Anterior vena cava (tissue), 1 donor: Measurements from ENCODE around the gene LIMS2.

DNA sequence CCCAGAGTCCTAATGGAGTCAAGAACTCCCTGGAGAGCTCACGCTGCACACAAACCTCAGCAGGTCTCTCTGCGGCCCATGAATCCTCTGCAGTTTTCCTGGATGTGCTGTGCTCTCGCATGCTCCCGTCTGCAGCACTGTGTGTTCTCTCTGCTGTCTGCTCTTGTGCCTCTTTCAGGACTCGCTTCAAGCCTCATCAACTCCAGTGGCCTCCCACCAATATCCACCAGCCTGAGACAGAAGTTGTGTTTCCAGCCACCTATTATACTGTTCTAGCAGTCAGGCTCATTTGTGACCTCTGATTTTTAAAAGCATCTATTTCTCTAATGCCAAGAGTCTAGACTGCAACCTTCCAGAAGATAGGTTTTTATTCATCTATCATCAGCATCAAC is 94.2 kb downstream of the CLASP1 start:
- PRO-cap: no peak

GRCh38 chr2:122019706-122020222 is 264.3 kb downstream of the TSN start:
- PRO-cap: no peak

DNA sequence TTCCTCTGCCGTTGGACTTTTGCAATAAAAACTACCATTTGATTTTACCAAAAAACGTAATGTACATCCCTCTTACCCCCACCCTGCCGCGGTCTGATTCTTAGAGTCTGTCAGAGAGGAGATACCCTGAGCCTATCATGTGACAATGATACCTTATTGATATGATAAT is 887 bp downstream of the GYPC start:
- PRO-cap: no peak

GRCh38 chr2:126972017-126972360 is 73.3 kb downstream of the TEX51 start:
- PRO-cap: no peak

GRCh38 chr2:127050410-127050643 is 56.6 kb downstream of the BIN1 start:
- PRO-cap: no peak

GRCh38 chr2:127079195-127079938 is 27.6 kb downstream of the BIN1 start:
- PRO-cap: no peak

- PRO-cap: unidirectional peak, plus-strand start at chr2:127105973
Measured at GRCh38 chr2:127105529-127106685, 1.0 kb downstream of the BIN1 start.

GRCh38 chr2:127128531-127128932 is 21.6 kb upstream of the BIN1 start:
- PRO-cap: no peak

- PRO-cap: no peak
Measured at GRCh38 chr2:127388904-127389387, 1.2 kb upstream of the MAP3K2 start.

- PRO-cap: no peak
Measured at GRCh38 chr2:127407686-127407997, 10.6 kb upstream of the PROC start.

DNA sequence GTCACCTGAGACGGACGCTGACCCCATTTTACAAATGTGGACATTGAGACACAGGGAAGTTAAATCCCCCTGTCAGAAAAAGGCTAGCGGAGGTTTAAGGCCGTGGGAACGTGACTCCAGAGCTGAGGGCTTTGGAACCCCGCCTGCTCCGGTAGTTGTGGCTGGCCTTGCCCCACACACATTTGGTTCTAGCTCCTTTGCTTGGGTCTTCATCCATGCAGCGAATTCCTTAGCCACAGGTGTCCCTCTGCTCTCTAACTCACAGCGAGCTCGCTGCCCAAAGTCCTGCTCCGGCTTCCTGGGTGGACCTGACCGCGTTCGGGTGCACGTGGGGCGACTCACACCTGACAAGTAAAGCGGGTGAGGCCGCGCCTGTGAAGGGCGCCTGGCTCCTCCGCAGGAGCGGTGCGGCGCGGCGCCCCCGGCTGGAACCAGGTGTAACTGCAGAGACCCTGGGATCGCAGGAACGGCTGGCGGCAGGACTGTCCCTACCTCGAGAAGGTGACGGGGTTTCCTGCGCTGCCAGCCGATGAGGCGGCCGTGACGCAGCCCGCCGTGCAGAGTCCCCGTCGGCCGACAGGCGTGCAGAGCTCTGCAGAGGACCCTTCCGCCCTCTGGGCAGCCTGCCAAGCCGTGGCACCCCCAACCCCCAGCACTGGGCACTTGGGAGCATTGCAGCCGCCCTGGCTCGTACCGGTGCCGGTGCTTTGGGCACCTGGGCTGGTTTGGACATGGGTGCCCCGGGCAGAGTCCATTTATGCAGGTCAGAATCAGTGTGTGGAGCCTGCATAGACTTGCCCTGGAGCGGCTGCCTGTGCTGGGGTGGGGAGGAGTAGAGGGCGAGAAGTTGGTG is 2.4 kb upstream of the PROC start:
- PRO-cap: no peak

GRCh38 chr2:127422835-127423433 is 4.7 kb downstream of the PROC start:
- PRO-cap: no peak

- PRO-cap: no peak
Measured at GRCh38 chr2:127438202-127438759, 20.1 kb downstream of the PROC start.

- PRO-cap: no peak
Measured at GRCh38 chr2:127620621-127621216, 25.2 kb upstream of the GPR17 start.

DNA sequence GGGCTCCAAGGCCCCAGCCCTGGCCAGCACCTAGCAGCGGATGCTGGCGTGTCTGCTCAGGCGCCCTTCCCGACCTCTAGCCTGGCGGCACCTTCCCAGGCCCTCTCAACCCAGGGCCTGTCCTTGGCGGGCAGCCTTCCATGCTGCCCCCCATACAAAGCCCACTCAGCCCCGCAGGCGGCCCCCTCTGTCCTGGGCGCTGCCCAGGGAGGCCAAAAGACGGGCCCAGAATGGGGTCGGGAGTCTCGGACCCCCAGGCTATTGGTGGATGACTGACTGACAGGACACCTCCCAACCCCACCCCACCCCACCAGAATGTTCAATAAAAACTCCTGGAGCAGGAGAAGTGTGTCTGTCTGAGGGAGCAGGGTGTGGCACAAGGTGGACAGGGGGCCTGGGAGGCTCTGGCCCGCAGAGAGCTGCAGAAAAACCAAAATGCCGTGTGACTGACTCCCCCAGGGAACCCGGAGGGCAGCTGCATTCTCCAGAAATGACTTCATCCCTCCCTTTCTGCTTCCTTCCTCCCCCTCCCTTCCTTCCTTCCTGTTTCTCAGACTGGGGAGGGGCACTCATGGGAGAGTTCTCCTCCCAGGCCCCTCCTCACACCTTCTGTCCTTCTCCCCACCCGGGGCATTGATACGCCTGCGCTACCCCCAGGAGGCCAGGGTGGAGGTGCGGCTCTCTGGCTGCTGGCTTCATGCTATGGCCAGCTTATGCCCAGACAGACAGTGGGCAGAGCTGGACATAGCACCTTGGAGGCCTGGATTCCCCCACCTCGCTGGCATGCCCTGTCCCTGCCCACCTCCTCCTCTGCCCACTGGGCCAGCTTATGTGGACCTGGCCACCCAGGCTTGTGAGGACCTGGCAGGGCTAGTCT is 8.3 kb upstream of the GPR17 start:
- PRO-cap: unidirectional peak, minus-strand start at position 491 of the sequence

- PRO-cap: no peak
Measured at GRCh38 chr2:127651389-127652748, 5.9 kb downstream of the GPR17 start.

GRCh38 chr2:127659023-127660240 is 13.5 kb downstream of the GPR17 start:
- PRO-cap: no peak

DNA sequence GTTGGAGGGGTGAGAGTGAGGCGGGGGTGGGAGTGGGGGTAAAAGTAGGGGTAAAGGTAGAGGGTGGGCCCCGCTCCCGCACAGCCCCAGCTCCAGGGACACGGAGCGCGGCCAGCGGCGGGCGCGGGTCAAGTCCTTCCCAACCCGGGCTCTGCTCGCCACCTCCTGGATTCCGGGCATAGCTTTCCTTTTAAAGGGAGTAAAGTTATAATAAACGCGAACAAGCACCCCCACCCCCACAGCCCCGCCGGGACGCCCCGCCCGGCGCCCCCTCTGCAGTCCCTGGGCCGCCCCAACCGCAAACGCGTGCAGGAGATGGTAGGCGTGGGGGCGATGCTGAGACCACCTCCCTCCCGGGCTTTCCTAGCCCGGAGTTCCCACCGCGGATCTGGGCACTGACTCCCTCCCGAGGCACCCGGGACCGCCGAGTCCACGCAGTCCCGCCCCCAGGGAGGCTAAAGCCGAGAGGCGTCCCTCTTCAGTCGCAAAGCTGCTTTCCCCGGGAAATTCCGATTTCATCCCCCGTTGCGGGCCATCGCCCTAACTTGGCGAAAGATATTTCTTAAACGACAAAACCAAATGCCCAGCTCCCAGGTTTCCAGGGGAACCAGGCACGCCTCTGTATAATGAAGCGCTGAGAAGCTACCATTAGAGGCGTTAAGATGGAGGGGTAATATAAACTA is at the start of gene LIMS2:
Gene LIMS2 (minus strand): TSS at position 165 of the 683 bp plus-strand sequence.
- PRO-cap: bidirectional peak, plus-strand start at position 241 of the sequence, minus-strand start at position 153 of the sequence

DNA sequence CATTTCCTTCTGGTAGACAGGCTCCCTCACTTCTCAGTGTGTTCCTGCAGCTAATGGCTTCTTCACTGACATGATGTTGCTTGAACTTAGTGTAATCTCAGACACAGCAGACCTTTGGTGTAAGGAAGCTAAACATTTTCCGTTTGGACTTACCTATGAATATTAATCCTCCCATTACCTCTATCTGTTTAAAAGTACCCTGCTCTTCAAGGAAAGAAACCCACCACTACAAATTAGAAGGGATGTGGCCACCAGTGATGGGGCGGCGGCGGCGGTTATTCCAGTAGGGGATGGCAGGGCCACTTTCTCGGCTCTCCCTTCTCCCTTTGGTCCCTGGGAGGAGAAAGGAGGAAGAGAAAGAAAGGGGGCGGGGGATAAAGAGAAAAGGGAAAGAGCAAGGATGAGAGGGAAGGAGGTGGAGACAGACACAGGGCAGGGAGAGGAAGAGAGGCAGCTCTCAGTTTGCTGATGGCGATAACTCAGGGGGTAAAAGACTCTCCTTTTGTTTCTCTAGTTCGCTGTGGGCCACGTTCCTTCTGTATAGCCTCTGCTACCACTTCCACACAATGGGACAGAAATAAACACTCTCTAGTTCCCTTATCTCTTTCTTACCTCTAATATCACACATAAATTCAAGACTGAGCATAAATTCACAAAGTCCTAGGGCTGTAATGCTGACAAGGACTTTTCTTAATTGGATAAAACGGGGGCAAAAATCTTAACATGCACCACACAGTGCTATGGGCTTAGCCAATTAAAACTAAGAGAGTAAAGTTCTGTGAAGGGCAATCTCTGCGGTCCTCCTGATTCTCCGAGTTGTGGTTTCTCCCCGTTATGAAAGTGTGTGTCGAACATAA is 14.5 kb downstream of the SFT2D3 start:
- PRO-cap: no peak

DNA sequence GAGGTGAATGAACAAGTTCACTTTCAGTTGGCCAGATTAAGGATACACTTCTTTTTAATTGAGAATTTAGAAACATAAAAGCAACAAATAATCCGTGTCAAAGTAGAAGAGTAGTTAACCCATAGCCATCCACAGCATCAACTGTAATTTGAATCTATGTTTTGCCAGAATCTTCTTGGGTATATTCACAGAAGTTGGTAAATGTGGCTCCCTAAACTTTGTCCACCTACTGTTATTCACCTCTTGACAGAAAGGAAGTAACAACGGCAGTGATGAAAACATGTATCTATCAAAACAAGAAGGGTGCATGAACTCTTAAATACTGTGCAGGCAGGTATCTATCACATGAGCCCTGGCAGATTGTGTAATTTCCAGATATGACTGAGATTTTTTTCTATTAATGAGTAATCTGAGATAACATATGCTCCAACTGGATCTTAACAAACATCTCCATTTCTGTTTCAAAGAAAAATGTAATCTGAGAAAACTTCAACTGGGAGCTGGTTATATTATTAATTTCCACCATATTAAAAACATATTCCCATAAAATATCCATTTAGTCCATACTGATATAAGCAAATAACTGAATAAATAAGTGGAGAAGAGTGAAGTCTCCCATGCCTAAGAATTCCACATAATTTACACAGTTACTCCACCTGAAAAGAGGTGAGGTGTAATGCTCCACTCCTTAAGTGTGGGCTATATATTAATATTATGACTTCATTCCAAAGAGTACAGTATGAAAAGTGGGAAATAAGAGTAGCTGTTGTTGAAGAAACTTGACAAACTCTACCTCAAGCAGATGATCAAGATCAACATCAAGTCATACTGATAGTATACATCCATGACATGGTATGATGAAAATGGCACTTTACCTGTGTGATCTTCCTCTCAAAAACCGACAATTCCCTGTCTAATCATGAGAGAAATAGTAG is 36.7 kb downstream of the SFT2D3 start:
- PRO-cap: no peak